Parietal lobe (tissue), 2 donors: ENCODE measurements around a stretch of chr17.

DNA sequence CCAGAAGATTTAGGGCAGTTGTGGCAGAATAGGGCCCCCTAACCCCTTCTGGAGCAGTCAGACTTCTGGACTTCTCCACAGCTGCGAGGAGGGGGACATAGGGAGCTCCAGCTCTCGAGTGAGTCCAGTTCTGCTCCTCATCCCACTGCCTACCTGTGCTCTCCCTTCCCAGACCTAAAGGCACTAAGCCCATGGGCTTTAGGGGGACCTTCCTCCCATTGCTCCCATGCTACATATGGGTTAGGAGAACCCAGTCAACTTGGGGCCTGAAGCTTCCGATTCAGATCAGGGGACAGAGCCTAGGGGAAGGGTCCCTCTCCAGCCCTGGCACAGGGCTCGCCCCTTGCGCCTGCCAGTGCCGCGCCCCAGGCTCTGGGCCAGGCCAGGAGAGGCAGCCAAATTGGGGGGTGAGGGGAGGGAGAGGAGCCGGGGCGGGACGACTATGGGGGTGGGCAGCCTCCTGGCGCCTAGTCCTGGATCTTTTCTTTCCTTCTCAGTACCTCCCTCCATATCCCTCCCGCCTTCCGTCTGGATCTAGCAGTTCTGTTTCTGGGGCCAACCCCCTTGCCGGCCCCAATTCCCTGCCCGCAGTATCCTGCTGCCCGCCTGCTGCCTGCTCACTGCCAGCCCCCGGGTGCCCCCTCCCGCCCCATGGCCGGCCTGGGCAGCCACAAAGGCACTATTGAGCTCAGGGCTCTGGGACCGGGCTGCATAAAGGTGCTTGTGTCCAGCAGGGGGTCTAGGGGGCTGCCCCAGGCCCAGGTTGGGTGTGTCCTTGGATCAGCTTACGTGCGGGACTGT lies 1.6 kb downstream of the WNK4 start:
- RAMPAGE, long total RNA = no peak

DNA sequence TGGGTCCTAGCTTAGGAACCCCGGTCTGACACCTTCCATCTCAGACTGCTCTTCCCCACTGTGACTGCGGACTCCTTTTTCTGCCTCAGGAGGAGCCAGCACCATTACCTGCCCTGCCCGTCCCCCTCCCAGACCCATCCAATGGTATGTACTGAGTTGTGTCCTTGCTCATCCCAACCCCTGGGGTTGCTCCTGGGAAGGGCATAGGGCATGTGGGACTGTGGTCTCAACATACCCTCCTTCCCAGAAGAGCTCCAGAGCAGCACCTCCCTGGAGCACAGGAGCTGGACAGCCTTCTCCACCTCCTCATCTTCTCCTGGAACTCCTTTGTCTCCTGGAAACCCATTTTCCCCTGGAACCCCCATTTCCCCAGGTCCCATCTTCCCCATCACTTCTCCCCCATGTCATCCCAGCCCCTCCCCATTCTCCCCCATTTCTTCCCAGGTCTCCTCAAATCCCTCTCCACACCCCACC lies 3.9 kb downstream of the COA3 start:
- RAMPAGE, long total RNA = no peak

- RAMPAGE, long total RNA = no peak
Observed at GRCh38 chr17:42798058-42798326, 512 bp downstream of the COA3 start.

DNA sequence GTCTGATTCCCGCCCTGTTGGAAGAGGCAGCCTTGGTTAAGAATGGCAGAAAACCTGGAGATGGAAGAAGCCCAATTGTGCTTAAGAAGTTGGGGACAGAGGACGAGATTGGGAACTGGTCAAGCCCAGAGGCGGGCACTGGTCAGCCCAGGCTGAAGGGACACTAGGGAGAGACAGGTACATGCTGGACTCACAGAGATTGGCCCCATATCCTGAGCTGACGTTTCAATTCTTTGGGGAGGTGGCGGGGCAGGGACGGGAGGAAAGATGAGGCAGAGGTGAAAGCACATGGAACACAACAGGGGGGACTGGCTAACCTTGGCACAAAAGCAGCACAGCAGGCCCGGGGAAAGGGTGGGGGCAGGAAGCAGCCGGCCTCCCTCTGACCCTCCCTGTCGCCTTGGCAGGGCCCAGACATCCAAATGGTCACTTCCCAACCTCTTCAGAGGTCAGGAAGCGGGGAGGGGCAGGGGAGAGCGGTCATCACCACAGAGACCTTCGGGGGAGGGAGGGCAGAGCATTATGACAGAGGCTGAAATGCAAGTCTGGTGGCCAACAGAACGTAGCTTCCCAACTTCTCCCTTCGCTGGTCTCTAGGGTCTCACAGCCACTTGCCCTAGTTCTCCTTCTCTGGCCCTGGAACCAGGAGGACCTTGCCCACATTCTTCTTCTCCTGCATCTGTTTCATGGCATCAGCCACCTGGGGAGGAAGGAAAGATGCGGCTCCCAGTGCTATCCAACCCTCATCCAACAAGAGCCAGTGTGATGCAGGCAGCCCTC lies 6.5 kb downstream of the VAT1 start:
- RAMPAGE, long total RNA = no peak

DNA sequence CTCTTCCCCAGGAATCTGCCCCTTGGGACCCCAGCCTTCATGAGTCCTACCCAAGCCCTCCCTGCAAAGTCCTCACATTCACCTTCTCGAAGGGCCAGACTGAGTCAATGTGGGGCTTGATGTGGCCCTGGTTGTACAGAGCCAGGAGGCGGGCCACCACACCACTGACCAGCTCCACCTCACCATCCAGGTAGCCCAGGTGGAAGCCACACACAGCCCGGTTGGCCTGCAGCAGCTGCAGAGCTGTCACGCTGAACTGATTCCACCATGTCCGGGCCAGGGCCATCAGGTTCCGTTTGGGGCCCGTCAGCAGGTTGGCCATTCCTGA lies 6.0 kb downstream of the VAT1 start:
- RAMPAGE, long total RNA = no peak

- RAMPAGE, long total RNA = no peak
Observed at GRCh38 chr17:43019701-43019908, 2.6 kb downstream of the VAT1 start.

GRCh38 chr17:43084500-43085083 lies 40.6 kb downstream of the BRCA1 start:
- RAMPAGE, long total RNA = no peak

DNA sequence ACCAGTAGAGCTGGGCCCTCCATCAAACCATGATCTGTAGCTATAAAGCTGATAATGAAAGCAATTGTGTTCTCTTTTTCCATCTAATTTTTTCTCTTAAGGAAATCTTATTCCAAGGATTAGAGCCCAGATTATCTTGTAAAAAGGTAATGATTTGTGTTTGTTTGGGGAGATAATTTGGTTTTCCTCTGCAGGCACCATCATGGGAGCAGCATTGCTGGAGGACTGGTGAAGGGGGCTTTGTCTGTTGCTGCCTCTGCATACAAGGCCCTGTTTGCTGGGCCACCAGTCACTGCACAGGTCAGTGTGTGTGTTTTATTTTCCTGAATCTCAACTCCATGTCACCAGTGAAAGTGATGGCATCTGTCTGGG lies 8.2 kb upstream of the TMEM106A start:
- RAMPAGE, long total RNA = no peak

DNA sequence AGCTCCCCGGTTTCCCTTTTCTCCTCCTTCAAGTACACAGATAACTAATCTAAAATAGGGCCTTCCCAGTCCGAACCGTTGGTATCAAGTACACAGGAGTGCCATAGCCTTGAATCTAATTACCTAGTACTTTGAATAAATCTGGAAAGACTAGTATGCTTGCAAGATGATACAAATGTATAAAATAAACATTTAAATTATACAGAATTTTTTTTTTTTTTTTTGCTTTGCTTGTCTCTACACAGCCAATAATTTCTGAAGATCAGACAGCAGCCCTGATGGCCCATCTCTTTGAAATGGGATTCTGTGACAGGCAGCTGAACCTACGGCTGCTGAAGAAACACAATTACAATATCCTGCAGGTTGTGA lies 2.0 kb upstream of the TMEM106A start:
- RAMPAGE, long total RNA = no peak

DNA sequence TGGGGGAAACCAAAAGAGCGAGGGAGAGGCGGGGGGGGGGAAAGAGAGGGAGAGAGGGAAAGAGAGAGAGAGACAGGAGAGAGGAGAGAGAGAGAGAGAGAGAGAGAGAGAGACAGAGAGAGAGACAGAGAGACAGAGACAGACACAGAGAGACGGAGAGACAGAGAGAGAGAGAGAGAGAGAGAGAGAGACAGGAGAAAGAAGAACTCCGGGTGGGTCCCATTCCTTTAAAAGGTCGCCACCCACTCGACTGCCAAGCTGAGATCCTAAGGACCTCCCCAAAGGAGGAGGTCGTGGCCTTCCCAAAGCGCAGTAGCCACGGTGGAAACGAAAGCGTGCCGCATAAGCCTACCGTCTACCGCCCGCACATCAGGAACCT lies 11.0 kb upstream of the CCDC200 start:
- RAMPAGE, long total RNA = no peak

- RAMPAGE, long total RNA = no peak
Observed at GRCh38 chr17:43417480-43417905, 18.7 kb downstream of the ARL4D start.

- RAMPAGE, long total RNA = no peak
Observed at GRCh38 chr17:43477892-43478345, 5.9 kb upstream of the DHX8 start.

DNA sequence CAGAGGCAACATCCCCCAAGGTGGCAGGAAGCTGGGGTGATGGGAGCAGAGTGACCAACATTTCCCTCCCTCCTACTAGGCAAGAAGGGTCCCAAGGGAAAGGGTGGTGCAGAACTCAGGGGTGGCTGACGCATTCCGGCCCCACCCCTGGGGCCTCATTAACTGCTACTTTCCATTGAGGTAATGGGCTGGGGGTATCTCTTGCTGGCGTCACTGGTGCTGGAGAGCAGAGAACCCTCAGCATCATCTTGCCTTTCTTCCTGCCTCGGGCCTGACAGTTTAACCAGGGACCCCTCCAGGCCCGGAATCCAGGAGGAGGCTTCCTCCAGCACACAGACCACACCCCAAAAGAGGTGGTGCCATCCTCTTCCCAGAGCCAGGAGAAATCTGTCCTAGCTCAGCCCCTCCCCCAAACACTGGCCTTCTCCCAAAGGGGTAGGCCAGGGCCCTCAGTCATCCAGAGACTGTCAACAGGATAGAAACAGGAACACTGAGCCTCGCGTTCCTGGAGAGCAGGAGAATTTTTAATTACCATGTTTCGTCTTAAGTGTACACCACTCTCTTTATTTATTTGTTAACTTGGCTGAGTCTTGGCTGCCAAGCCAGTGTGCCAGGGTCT lies 5.3 kb downstream of the ETV4 start:
- RAMPAGE, long total RNA = no peak

GRCh38 chr17:43562600-43563349 lies 16.6 kb upstream of the ETV4 start:
- RAMPAGE, long total RNA = no peak

GRCh38 chr17:43591594-43592638 lies 45.8 kb upstream of the ETV4 start:
- RAMPAGE, long total RNA = no peak

GRCh38 chr17:43656526-43657034 lies 5.1 kb downstream of the MEOX1 start:
- RAMPAGE, long total RNA = no peak

GRCh38 chr17:43659599-43660163 lies 2.0 kb downstream of the MEOX1 start:
- RAMPAGE, long total RNA = no peak

DNA sequence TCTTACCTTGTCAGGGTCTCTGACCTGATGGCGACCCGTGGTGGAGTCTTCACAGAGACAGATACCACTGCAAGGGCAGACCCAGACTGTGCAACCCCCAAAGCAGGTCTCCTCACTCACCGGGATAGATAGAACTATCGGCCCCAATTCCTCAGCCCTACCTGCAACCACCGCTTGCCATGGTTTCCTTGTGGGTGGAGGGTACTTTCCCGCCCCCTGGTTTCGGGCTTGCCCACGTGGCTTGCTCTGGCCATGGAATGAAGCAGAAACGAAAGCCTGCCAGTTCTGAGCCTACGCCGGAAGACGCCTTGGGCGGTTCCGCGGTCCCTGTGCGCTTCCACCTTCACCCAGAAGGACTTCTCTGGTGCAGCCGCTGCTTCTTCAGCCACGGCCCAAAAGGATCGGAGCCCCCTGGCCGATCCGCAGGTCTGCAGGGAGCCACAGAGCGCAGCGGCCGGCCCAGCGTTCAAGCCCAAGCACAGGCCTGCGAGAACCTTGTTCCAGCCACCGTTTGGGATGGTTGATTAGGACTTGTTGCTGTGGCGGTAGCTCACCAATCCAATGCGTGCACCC lies 9.9 kb upstream of the MPP2 start:
- RAMPAGE, long total RNA = no peak

DNA sequence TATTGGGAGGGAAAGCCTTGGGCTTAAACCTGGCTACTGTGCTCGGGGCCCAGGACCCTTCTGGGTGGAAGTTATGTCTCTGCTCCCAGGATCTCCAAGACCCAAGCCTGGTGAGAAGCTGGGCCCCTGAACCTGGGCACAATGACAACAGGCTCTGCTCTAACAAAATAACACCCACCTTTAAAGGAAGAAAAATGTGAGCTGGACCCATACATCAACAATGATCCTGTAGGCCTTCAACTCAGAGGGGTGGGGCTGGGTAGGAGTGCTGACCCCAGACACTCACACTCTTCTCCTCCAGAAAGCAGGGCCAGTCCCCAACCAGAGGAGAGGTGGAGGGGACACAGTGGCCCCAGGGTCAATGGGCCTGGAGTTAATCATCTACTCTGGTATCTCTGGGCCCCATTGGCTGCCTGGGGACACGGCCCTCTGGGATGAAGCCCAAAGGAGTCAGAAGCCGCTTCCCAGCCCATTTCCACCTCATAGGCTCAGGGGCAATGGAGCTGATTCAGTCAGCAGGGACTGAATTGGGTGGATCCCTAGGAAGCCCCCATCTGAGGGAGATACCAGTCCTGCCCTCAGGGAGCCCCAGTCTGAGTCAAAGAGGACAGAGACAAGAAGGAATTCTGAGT lies 3.1 kb upstream of the NAGS start:
- RAMPAGE, long total RNA = no peak

DNA sequence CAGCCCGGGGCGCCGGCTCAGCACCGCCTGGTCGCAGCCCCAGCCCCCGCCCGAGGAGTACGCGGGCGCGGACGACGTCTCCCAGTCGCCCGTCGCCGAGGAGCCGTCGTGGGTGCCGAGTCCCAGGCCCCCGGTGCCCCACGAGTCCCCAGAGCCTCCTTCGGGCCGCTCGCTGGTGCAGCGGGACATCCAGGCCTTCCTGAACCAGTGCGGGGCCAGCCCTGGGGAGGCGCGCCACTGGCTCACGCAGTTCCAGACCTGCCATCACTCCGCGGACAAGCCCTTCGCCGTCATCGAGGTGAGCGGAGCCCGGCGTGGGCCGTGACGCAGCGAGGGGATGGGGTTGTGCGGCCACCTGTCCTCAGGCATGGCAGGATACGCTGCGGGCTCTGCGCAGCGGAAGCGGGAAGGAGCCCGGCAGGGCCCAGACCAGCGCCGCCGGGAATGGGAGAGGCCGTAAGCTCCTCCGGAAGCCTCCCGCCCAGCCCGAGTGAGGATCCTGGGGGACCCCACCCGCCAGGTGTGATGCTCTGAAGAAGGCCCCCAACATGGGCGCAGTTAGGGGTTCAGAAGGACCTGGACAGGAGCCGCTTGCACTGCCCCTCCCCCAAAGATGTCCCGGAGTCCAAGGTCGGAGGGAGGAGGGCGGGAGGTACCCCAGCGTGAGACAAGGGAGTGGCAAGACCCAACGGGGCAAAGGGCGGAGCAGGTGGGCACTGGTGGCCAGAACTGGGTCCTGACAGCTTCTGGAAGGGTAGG lies 549 bp downstream of the NAGS start:
- RAMPAGE, long total RNA = no peak